Neural progenitor cell (in vitro differentiated cells): ENCODE measurements around a stretch of chr5.

- RAMPAGE, long total RNA: no peak
Measured at GRCh38 chr5:91194838-91195175, 188.3 kb downstream of the ARRDC3 start.

- RAMPAGE, long total RNA: no peak
Measured at GRCh38 chr5:91296451-91297104, 86.5 kb downstream of the ARRDC3 start.

DNA sequence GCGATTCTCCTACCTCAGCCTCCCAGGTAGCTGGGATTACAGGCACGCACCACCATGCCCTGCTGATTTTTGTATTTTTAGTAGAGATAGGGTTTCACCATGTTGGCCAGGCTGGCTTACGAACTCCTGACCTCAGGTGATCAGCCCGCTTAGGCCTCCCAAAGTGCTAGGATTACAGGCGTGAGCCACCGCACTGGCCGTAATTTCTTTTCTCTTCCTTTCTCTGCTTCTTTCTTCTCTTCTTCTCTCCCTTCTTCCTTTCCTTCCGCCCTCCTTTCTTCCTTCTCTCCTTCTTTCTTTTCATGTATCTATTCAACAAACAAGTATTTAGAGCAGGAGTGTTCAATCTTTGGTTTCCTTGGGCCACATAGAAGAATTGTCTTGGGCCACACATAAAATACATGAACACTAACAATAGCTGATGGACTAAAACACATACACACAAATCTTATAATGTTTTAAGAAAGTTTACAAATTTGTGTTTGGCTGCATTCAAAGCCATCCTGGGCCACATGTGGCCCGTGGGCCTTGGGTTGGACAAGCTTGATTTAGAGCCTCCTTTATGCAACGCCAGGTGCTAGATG, 72.3 kb downstream of the ARRDC3 start:
- RAMPAGE, long total RNA: no peak

- RAMPAGE, long total RNA: no peak
Measured at GRCh38 chr5:91381048-91381479, 2.1 kb downstream of the ARRDC3 start.

- RAMPAGE, long total RNA: no peak
Measured at GRCh38 chr5:91384136-91384390, 946 bp upstream of the ARRDC3 start.

- RAMPAGE, long total RNA: no peak
Measured at GRCh38 chr5:93580402-93581391, 2.3 kb upstream of the NR2F1 start.

DNA sequence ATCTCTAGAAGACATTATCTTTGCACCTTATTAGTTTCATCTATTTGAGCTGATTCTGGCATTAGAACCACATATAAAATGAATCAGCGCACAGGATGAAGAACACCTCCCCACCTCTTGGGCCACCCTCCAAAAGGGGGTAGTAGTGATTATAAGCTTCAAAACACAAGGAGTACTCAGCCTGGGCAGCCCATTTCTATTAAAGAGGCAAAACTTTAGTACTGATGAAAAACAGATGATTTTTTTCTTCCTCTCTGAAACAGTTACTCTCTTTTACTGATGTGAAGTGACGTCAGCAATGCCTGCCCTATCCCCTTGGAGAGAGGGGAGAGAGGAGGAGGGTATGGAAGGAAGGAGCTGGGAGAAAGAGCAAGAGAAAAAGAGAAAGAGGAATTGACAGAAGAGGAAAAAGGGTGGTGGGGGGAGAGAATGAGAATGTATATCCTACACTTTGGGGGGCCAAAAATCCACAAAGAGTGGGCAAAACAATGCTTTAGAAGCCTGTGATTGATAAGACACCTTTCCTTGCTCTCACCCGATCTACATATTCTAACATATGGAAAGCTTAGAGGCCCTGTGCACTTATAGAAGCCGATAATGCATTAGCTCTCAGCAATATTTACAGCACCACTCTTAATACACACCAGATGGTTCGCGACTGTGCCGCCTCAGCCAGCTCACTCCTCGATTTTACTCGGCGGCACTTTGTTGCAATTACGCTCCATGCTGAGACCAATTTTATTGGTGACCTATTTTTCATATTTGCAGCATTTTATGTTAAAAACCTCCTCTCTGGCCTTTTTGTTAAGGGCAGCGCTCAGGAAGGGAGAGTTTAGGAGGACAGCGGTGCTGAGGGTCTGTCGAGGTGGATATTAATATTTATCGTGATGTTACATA, 18.6 kb downstream of the NR2F1 start:
- RAMPAGE, long total RNA: no peak

GRCh38 chr5:94471505-94471889, 146.9 kb downstream of the KIAA0825 start:
- RAMPAGE, long total RNA: no peak

DNA sequence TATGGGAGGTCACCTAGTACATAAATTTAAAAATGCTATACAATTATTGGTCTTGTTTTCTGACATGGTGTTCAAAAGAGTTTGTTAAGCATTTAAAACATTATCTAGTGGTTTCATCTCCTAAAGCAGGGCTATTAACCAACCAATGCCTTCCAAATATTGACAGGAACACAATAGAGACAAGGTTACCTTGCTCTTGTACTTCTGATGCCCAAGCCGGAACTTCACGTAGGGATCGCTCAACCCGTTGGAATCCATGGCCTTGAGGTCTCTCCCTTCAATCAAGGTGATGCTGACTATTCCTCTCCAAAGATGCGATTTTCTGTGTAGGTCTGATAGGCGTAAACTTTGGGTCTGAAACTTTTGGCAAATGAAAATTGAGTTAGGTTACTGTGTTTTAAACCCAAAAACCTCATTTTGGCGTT, 294.2 kb downstream of the SLF1 start:
- RAMPAGE, long total RNA: no peak

- RAMPAGE, long total RNA: no peak
Measured at GRCh38 chr5:95541790-95541998, 13.1 kb downstream of the SKIC3 start.

DNA sequence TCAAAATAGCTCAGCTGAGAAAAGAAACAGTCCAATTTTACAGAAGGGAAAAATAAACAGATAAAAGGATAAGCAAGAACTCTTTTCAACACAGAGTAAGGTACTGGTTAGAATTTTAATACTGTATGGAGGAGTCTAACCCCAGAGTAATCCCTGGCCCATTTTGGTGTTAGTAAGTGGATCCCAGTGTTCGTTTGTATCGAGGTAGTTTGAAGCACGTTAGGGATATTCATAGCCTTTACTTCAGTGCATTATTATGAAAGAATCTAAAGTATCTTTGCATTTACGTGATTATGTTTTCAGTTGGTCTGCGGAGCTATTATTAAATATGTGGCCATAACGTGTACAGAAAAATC, 912 bp upstream of the RHOBTB3 start:
- RAMPAGE, long total RNA: no peak

- RAMPAGE, long total RNA: no peak
Measured at GRCh38 chr5:95733495-95734653, 2.7 kb downstream of the RHOBTB3 start.

GRCh38 chr5:95734669-95735291, 3.6 kb downstream of the RHOBTB3 start:
- RAMPAGE, long total RNA: no peak

GRCh38 chr5:95817248-95817980, 5.1 kb downstream of the GLRX start:
- RAMPAGE, long total RNA: no peak

GRCh38 chr5:95841739-95842379, 19.3 kb upstream of the GLRX start:
- RAMPAGE, long total RNA: no peak

GRCh38 chr5:95887920-95889158, 65.8 kb upstream of the GLRX start:
- RAMPAGE, long total RNA: no peak

DNA sequence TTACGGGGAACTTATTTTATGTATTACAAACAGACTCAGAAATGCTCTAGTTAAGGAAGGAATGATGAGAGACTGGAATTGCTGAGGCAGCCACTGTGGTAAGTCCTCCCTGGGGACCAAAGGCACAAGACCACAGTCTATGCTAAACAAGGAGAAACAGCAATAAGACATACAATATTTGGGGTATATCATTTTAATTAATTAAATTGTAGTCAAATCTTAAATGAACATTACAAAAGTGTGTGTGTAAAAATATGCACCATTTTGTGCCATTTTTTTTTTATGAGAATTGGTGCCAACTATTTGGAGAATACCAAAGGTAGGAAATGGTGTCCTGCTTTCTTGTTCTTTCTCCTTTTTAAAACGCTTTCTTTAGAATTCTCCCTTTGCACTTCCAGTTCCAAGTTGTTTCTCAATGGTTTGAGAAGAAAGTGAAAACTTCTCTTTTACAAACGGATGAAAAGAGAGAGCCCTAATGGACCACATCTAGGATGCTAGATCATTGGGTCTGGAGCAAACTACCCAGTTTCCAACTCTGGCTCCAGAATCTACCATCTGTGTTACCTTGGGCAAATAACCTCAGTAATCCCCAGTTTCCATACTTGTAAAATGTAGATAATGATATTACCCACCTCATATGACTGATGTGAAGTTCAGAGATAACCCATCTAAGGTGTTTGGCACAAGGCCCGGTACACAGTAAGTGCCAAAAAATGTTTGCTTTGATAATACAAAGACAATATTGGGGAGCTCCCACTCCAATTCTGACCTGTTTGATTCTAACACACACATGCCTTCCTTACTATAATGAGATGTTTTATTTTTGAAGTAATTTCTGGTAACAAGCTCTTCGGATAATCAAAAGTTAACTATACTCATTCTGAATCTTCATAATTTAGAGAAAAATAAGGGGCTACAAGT, 30.8 kb downstream of the ELL2 start:
- RAMPAGE, long total RNA: no peak

- RAMPAGE, long total RNA: no peak
Measured at GRCh38 chr5:95935489-95936211, 26.0 kb downstream of the ELL2 start.

GRCh38 chr5:95944826-95945523, 16.7 kb downstream of the ELL2 start:
- RAMPAGE, long total RNA: no peak

GRCh38 chr5:95986819-95987751, 25.4 kb upstream of the ELL2 start:
- RAMPAGE, long total RNA: no peak